CD14-positive monocyte (primary cell): ENCODE data around the gene TMEM82.

DNA sequence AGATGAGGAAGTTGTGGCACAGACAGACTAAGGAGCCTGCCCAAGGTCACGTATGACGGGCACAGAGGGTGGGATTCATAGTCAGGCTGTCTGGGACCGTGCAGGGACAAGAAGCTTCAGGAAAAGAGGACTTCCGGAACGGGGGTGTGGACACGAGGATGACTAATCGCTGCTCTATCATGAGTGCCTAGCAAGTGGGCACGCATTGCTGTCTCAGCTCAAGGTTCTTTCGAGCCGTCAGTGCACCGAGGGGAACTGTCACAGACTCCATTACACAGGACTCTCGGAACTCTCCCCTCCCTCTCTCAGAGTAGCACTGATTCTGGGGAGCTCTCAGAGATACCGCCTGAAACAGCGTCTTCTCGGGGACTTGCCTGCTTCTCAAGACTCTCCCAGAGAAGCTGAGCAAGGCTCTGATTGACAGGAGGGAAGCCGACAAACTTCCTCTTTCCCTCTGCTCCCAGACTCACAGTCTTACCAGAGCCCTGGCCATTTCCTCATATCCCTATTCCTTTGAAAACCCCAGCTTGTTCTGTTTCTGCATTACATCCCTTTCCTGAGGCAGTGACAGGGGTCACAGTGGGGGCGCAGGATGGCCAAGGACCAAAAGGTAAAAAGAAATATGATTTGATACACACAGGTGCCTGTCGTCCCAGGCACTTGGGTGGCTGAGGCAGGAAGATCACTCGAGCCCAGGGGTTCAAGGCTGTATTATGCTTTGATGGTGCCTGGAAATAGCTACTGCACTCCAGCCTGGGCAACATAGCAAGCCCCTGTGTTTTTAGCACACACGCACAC lies 14.4 kb downstream of the FHAD1 start:
- CAGE, long polyA plus RNA: no peak

- CAGE, long polyA plus RNA: no peak
These were observed 61.7 kb downstream of the FHAD1 start for GRCh38 chr1:15308655-15309130.

DNA sequence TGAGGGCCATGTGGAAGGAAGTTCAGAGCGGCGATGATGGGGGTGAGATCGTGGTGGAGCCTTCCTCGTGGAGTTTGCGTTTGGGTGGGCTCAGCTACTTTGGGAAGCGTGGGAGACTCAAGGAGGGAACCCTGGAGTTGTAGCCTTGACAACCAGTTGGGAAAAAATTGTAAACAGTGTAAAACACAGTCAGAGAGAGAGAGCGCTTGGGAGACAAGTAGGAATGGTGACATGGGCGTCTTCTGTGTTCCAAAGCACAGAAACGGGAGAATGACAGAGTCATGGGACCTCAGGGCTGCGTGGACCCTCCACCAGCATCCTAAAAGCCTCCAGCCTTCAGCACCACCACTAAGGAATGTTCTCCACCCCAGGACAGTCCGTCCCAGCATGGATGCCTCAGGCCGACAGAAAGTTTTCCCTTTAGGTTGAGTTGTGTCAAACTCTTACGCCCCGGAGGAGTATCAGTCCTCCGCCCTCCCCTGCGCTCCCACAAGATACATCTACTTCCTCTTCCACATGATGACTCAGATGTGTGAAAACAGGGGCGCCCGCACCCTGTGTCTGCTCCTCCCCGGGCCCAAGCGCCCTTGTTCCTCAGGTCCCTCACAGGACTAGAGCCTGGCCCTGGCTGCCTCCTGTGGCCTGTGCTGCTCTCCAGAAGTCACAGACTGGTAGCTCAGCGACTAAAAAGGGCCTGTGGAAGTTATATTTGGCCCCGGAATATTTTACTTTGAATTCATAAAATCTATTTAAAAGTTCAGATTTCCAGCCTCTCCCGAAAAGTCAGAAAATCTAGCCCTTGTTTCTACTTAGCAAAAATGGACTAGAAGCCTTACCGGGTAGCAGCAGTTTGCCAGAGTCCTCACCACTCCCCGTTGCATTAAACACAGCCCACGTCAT lies 63.9 kb upstream of the EFHD2 start:
- CAGE, long polyA plus RNA: no peak

GRCh38 chr1:15428456-15429134 lies 9.6 kb upstream of the CTRC start:
- CAGE, long polyA plus RNA: start-site peak on the minus strand at chr1:15428875-15429042, 20 and 15 reads in 2 replicates

- CAGE, long polyA plus RNA: no peak
These were observed 7.2 kb upstream of the CTRC start for GRCh38 chr1:15431011-15431392.

- CAGE, long polyA plus RNA: no peak
These were observed 10.1 kb downstream of the AGMAT start for GRCh38 chr1:15574636-15575251.

GRCh38 chr1:15667589-15668702 lies 8.4 kb downstream of the RSC1A1 start:
- CAGE, long polyA plus RNA: no peak

- CAGE, long polyA plus RNA: no peak
These were observed at the start of gene TMEM82 for GRCh38 chr1:15742251-15742881. Gene TMEM82, plus strand, starts transcription at chr1:15742499.

GRCh38 chr1:15756035-15756948 lies 2.3 kb upstream of the FBLIM1 start:
- CAGE, long polyA plus RNA: no peak

- CAGE, long polyA plus RNA: no peak
These were observed 8.0 kb downstream of the UQCRHL start for GRCh38 chr1:15799342-15799895.

DNA sequence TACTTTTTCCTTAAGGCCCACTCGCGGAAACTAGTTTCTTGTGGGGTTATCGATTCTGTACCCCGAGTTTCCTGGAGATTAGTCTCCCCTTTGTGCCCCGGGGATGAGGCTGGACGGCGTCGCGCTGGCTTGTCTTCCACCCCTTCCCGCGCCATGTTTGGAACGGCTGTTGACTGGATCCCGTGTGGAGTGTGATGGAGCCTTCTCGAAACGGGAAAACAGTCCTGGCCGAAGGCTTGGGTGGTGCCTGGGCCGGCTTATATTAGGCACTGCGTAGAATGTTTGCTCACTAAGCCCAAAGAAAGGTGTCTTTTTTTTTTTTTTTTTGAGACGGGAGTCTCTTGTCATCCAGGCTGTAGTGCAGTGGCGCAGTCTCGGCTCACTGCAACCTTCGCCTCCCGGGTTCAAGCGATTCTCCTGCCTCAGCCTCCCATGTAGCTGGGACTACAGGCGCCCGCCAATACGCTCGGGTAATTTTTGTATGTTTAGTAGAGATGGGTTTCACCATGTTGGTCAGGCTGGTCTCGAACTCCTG lies 11.3 kb upstream of the SPEN start:
- CAGE, long polyA plus RNA: no peak

GRCh38 chr1:15935092-15935557 lies 40.8 kb downstream of the ZBTB17 start:
- CAGE, long polyA plus RNA: no peak

DNA sequence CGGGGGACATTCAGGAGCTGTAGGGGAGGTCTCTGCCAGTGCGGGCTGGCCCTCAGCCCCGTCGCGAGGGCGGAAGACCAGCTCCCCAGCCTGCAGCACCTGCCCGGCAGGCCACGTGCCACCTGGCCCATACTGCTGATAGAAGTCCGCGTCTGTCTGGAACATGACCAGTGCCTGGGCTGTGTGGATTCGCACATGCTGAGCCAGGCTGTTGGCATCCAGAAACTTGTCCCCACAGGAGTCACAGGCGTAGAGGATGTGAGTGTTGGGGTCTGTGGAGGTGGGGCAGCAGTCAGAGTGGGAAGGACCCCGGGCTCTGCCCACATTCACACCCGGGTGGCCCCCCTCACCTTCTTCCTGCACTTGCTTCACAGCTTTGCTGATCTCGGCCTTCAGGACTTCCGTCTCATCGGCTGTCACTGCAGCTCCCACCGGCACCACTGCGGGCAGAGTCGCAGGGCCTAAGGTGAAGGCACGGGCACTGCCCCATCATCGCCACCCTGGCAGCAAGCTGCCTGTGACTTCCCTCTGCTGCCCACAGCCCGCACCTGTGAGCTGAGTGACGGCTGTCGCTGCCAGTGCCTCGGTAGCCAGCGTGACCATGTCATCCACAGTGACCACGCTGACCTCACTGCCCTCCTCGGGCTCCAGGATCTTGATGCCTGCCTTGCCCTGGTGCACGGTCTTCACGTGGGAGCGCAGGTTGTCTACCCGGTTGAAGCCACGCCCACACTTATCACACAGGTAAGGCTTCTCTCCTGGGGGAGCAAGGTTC lies 33.7 kb downstream of the ZBTB17 start:
- CAGE, long polyA plus RNA: no peak

GRCh38 chr1:15946898-15947347 lies 29.0 kb downstream of the ZBTB17 start:
- CAGE, long polyA plus RNA: no peak

DNA sequence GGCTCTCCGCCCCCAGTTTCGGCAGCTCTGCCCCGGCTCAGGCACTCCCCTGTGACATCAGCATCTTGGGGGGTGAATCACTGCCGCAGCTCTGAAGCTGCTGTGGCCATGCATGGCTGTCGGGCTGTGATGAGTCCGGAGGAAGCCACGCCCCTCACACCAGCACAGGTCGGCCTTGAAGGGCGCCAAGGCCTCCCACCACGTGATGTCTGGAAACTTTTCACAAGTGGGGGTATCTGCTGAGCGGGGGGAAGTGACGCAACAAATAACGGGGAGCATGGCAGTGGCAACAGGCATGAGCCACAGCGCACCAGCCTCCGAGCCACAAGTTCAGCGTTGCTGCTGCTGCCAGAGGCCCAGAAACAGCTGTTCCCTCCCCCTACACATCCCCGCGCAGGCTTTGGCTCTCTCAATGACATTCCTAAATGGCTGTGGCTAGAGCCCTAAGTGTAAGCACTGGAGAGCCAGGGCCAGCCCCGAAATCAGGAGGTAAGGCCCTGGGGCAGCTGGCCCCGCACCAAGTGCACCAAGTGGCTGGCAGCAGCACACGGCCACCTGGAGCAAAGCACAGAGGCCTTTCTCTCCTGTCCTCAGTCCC lies 26.2 kb downstream of the ZBTB17 start:
- CAGE, long polyA plus RNA: no peak

DNA sequence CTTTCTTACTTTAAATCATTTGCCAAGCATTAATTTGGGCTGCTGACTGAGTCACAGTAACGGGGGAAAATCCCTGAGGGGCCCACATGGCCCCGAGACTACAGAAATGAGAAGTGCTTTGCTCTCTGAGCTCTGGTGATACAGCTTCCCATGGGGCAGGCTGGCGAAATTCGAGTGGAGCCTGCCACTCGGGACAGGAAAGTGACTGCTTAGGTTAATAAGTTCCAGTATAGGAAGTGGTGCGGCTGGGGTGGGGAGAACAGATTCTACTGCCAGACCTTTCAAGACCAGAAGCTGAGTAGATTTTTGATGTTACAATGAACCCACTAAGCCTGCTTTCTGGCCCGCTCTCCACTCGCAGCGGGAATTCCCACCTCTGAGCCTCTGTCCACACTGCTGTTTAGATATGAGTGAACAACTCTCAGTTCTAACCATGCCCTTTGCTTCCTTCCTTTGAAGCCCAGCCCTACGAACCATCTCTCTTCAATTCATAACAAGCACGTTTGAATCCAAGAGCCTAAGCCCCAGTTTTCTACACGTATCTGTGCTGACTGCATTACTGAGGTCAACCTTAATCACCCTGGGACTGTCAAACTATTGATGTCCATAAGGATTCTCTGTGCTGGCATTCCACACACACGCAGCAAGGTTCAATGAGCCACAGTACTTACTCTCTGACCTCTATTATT lies 9.7 kb downstream of the ZBTB17 start:
- CAGE, long polyA plus RNA: no peak

DNA sequence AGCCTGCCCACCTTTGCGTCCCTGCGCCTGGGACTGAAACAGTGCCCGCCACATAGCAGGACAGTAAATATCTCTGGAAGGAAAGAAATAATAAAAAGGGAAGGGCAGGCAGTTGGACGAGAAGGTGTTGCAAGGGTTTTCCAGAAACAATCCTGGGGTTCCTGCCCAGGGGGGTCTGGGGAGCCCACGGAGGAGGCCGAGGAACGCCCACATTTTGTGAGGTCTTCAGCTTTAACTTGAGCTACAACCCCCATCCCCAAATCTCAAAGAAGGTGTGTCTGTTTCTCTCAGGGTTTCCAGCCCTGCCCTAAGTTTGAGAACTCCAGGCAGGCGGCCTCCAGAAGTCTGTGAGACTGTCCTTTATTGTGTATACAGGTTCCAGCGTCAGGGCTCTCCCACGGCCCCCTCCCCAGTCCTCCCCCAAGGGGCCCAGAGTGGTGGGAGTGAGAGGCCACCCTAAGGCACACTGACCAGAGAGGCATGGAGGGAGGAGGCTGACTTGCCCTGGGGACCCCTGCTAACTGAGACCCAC lies 4.1 kb downstream of the HSPB7 start:
- CAGE, long polyA plus RNA: no peak

- CAGE, long polyA plus RNA: no peak
These were observed 2.5 kb downstream of the HSPB7 start for GRCh38 chr1:16015108-16015898.

DNA sequence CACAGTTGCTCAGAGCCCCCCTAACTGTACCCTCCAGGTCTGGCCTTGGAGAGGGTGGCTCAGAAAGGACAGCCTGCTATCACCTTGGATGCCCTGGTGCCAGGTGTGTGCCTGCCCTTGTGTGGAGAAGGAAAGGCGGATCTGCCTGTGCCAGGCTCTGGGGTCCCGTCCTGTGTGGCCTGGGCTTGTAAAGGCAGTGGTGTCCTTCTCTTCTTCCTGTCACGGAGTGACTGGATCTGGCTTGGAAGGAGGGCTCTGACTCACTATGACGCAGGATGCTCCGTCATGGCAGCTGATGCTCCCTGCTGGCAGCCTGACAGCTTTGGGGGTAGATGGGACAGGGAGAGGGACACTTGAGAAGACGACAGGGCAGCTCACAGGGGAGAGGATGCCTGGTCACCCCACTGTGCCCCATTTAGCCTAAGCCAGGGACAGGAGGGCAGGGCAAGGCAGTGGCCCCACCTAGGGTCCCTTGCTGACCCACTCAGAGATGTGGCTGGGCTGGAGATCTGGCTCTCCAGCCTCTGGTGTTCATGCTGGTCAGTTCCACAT lies 2.6 kb upstream of the FAM131C start:
- CAGE, long polyA plus RNA: no peak

DNA sequence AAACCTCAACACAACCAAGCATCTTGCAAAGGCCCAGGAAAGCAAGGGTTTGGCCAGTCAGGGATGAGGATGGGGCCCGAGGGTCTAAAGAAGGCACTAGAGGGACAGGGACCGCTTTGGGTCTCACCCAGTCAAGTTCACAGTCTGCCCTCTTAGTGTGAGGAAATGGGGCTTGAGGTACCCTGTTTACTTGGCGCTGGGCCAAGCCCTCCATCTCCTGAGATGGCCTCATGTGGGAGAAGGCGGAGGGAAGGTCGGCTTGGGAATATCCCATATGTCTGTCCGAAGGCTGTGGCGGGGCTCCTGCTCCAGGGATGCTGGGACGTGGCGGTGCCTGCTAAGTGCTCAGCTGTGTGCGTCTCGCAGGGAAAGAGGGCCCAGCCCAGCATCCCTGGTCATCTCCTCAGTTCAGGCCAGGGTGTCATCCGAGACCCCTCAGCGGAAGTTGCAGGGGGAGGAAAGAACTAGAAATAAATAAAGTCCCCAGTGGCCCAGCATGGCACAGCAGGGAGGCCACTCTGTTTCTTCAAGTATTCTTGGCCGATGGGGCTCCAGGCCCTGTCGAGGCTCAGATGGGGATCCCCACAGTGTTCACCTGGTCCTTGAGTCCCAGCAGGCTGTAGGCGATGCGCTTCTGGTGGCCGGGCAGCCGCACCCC lies 31.1 kb downstream of the EPHA2 start:
- CAGE, long polyA plus RNA: no peak